Rectum (tissue), 1 donor: ENCODE measurements around the gene DOP1B.

- PRO-cap: unidirectional peak, plus-strand start at chr21:34596860
Observed at GRCh38 chr21:34596518-34597192, 18.3 kb downstream of the RCAN1 start.

- PRO-cap: no peak
Observed at GRCh38 chr21:34803949-34804714, 135.3 kb downstream of the CLIC6 start.

- PRO-cap: no peak
Observed at GRCh38 chr21:34808698-34809316, 140.0 kb downstream of the CLIC6 start.

DNA sequence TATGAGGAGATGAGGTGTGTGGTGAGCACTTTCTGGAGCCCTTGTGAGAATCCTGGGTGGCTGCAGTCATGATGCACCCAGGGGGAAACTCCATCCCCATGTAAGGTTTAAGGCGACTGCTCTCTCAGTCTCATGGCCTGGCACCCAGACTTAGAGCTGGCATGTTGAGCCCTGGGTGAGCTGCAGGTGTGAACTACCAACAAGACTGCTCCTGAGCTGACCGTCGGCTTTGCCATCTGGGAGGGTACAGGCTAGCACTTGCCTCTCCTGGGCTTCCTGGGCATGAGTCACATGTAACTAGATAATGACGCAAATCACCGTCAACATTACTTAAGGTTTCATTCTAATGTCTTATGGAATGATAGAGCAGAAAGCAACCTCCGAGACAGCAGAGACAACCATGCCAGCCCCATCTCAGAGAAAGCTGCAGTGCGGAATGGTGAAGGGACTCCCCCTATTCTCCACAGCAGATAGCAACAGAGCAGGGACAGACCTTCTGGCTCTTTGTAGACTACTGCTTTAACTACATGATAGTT is 144.7 kb downstream of the CLIC6 start:
- PRO-cap: no peak

- PRO-cap: no peak
Observed at GRCh38 chr21:34868356-34868991, 180.6 kb downstream of the RUNX1 start.

- PRO-cap: no peak
Observed at GRCh38 chr21:34882424-34883428, 166.4 kb downstream of the RUNX1 start.

DNA sequence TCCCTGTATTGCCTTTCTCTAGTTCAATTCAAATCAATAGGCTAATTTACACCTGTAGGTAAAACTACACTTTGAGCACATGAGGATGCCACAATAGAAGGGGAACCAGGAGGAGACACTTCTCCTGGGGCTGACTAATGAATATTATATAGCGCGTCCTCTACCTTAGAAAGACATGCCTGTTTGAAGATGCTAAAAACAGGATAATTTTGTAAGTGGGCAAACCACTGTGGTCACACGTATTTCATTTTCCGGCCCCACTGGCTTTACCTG is 963 bp upstream of the RUNX1 start:
- PRO-cap: no peak

GRCh38 chr21:35211636-35212040 is 162.5 kb upstream of the RUNX1 start:
- PRO-cap: no peak

- PRO-cap: no peak
Observed at GRCh38 chr21:35257288-35257810, 208.2 kb upstream of the RUNX1 start.

GRCh38 chr21:35427568-35428038 is 378.5 kb upstream of the RUNX1 start:
- PRO-cap: no peak

GRCh38 chr21:35508537-35509057 is 459.5 kb upstream of the RUNX1 start:
- PRO-cap: no peak

DNA sequence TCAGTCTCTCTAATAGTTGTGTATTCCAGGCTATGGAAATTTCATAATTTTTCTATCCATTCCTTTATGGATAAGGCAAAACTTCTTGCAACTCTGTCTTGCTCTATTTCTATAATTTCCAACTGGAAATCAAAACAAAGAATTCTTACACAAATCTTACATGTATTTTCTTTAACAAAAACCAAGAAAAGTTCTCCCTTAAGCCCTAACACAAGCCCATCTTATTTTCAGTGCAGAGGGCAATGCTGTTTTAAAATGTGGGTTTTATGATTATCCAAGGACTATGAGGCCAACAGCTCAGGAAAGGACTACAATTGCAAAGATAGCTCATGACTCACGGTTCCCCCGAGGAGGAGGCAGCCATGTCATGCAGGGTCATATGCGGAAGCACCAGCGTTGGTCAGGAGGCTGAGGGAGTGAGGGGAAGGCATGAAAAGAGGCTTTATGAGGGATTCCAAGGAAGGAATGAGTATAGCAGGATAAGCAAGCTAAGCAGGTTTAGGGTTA is 495.3 kb downstream of the SETD4 start:
- PRO-cap: no peak

GRCh38 chr21:35682863-35683247 is 377.5 kb downstream of the SETD4 start:
- PRO-cap: no peak

GRCh38 chr21:36156727-36157859 is at the start of gene DOP1B:
TSS of gene DOP1B (plus strand) at chr21:36156824.
- PRO-cap: bidirectional peak, plus-strand start at chr21:36156782, minus-strand start at chr21:36156841; bidirectional peak, plus-strand start at chr21:36157272, minus-strand start at chr21:36157032; unidirectional peak, minus-strand start at chr21:36157488

GRCh38 chr21:36288508-36288999 is 31.4 kb upstream of the MORC3 start:
- PRO-cap: no peak

DNA sequence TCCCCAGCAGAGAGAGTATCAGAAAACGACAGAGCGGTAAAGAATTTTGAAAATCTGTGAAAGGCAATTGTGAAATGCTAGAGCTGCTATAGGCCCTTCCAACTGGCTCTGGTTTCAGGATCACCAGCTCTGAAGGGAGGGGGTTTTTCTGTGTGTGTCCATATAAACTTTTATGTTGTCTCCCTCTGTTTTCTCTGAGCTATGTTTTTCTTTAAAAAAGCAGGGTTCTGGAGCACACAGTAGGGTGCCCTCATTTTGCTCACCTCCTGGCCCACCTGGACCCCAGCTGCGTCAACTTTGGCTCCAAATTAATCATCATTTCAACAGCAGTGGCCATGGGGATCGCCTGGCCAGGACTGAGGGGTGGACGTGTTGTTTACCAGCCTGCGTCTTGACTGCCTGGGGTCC is 12.9 kb downstream of the CLDN14 start:
- PRO-cap: no peak

DNA sequence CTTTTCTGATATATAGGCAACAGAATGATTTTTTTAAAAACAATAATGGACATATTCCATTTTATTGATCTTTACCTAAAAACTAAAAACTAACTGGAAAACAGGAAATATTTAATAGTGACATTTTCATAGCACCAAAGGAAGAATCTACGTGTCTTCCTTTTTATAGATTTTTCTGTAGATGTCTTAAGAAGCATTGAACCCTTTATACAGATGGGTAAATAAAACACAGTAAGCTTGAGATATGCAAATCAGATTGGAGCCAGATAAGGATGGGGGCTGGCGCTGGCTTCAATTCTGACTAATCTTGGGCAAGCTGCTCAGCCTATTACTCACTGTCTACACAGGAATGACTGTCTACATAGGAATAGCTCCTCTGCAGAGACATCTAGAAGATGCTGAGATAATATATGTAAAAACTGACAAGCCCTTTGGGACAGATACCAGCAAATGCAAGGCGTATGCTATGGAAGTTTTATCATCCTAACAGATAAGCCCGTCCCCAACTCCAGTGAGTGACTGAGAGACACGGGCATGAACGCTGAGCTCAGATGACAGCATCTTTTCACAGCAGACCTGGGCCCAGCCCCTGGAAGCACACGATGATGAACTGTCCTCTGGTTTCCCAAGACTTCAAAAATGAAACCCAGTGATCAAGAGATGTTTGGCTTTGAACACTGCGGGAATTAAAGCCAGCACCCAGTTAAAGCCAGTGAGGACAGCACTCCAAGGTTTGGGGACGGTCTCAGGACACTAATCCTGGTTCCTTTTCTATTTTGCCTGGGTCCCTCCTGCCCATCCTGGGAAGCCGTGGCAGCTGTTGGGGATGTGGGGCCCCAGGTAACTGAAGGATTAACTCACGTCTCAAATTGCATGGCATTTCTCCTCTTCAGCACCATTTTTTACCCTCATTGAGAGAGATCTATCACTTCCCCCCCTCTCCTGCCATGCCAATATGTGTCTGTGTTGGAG is 1.6 kb downstream of the CLDN14 start:
- PRO-cap: no peak

DNA sequence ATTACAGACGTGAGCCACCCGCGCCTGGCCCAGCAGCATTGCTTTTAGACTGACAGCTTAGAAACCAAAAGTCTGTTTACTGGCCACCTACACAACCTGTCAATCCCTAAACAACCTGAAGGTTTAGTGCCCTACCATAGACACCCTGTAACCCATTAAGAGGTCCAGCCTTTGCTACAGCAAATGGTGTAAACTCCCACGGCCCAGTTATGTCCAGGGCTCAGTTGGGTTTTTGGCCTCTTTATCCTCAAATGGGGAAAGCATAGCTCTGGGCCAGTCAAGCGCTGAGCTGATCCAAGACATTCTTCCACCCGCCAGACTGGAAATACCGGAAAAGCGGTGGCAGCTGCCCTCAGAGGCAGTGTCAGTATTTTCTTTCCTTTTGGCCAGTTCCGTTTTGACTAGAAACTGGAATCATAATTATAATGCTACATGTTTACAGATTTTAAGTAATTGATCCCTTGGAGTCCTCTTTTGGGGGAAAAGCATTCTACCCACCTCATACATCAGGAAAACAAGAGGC is 30.0 kb upstream of the CLDN14 start:
- PRO-cap: no peak

DNA sequence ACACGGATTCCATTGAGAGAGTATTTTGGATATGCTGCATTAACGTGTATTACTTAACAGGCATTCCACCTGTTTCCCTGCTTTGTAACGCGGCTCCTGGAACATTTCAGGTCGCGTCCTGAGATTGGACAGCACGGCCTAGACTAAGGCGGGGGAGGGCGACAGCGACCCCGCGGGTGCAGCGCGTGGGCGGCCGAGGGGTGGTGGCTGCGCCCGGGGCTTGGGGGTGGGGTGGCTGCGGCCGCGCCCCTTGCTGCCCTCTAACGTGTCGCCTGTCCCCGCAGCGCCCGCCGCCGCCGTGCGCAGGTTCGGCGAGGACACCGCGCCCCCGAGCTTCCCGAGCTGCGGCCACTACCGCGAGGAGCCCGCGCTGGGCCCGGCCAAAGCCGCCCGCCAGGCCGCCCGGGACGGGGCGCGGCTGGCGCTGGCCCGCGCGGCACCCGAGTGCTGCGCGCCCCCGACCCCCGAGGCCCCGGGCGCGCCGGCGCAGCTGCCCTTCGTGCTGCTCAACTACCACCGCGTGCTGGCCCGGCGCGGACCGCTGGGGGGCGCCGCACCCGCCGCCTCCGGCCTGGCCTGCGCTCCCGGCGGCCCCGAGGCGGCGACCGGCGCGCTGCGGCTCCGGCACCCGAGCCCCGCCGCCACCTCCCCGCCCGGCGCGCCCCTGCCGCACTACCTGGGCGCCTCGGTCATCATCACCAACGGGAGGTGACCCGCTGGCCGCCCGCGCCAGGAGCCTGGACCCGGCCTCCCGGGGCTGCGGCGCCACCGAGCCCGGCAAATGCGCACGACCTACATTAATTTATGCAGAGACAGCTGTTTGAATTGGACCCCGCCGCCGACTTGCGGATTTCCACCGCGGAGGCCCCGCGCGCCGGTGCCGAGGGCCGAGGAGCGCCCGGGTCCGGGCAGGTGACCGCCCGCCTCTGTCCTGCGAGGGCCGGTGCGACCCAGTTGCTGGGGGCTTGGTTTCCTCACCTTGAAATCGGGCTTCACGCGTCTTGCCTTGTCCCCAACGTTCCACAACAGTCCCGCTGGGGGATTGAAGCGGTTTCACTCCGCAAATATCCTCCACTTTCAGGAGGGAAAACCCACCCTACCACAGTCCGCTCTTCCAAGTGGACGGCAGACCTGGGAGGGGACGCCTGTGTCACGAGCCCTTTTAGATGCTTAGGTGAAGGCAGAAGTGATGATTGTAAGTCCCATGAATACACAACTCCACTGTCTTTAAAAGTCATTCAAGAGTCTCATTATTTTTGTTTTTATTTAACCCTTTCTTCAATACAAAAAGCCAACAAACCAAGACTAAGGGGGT is 48.9 kb downstream of the SIM2 start:
- PRO-cap: no peak

DNA sequence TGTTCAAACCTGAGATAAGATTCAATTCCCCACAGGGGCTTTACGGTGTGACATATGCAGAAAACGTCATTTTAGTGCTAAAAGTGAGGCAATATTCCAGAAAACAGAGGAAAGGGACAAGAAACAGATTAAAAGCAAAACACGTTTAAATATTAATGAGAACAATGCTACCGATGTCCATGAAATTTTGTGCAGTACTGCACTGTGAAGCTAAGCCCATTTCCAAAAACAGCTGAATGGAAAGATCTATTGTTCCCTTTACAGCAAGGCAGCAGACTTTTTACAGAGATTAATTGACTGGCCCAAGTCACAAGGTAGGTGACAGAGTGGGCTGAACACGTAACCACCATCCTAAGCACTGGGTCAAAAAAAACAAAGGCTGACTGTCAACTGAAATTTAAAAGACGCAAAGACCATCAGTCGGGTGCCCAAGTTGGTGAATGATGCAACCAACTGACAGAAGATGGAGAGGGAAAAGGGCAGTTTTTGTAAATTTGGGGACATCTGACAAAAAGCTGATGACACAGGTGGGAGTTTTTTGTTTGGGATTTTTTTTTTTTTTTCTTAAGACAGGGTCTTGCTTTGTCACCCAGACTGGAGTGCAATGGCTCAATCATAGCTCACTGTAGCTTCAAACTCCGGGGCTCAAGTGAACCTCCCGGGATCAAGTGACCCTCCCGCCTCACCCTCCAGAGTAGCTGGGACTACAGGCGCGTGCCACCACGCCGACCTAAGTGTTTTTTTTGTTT is 1.1 kb downstream of the HLCS start:
- PRO-cap: no peak